Paraaortic lymph node (tissue), 1 donor: ENCODE results near the genes LYPD1, MGAT5 and CCNT2.

DNA sequence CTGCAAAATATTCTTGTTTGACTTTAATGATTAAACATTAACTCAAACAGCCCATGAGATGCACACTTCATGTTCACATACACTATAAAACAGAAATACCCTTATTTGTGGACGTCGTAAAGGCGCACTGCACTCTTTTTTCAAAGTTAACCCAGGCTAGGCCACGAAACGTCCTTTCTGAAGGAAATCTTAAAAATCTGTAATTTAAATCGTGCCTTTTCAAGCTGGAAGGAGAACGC, 789 bp downstream of the FAM168B start:
- PRO-cap: no peak

- PRO-cap: bidirectional peak, plus-strand start at chr2:131105819, minus-strand start at chr2:131105734; unidirectional peak, minus-strand start at chr2:131106351
These were observed 687 bp downstream of the PLEKHB2 start for GRCh38 chr2:131105540-131106505.

GRCh38 chr2:131363228-131363659, 724 bp downstream of the RAB6D start:
- PRO-cap: no peak

DNA sequence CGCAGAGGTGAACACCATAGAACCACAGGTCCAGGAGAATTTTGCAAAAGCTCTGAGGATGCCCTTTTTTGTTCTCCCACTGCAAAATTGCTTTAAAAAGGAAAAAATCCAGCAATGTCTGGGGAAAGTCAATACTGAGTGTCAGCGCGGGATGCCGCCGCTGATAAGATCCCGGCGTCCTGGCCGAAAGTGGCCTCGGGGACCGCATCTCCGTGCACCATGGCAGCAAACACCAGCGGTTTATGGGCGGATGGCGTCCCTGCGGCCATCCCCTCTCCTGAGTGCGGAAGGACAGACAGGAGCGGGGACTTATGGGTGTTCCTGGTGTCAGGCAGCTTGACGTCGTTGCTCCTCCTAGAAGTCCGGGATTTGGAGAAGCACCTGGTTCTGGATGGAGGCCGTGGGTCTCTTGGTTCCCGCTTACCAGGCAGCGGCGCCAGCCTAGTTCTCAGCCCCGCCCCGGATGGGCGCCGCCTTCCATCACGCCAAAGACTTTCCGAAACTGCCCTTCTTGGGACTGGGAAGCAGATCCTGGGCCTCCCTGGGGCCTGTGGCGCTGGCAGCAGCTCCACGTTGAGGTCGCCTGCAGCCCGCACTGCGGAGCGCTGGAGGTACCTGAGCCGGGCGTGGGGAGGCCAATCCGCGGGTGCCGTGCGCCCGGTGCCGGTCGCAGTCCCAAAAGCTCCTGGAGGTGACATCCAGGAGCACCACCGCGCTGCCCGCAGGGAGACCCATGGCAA, 119.0 kb downstream of the CCDC74A start:
- PRO-cap: bidirectional peak, plus-strand start at position 367 of the sequence, minus-strand start at position 283 of the sequence

GRCh38 chr2:132280755-132281224, 119.0 kb upstream of the ANKRD30BL start:
- PRO-cap: no peak

DNA sequence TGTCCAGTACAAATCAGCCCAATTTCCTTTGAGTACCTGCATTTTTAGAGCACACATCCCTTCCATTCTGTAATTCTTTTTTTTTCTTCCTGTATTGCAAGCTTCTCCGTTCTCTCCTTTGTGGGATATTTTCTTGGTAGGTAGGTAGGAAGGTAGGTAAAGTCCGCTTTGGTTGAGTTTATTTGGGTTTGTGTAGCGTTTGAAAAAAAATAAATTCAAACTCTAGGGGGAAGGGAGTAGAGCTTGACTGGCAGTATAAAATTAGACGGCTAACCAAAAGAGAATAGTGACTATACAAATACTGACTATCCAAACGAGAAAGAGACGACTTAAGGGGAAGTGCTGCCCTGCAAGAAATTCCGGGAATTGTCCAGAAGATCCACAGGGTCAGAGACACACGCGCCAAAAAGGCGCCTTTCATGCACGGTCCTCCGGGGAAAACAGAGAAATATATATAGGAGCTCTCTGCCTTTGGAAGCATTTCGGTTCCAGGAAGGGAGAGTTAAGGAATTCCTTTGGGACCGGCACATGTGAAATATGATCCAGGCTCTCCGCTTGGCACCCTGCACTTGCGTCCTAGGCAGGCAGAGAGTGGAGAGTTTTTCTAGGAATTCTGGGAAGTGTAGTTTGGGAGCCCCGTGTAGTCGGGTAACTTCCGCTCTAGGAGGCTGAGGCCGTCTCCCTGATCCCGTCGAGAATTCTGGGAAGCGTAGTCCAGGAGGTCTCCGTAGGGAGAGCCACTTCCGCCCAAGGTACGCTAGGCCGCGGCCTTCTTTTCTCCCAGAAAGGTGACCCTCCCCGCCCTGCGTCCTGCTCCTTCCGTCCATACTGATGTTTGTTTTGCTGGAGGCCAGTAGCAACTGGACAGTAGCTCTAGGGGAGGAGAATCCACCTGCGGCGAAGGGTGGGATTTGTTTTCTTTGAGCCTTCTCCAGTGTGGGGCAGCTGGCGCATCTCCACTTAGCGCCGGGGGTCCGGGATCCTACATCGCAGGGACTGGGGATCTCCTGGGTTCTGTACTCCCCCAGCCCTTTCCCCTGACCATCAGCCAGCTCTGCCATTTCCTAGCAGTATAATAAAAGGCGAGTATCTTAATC, 69.5 kb upstream of the GPR39 start:
- PRO-cap: no peak

DNA sequence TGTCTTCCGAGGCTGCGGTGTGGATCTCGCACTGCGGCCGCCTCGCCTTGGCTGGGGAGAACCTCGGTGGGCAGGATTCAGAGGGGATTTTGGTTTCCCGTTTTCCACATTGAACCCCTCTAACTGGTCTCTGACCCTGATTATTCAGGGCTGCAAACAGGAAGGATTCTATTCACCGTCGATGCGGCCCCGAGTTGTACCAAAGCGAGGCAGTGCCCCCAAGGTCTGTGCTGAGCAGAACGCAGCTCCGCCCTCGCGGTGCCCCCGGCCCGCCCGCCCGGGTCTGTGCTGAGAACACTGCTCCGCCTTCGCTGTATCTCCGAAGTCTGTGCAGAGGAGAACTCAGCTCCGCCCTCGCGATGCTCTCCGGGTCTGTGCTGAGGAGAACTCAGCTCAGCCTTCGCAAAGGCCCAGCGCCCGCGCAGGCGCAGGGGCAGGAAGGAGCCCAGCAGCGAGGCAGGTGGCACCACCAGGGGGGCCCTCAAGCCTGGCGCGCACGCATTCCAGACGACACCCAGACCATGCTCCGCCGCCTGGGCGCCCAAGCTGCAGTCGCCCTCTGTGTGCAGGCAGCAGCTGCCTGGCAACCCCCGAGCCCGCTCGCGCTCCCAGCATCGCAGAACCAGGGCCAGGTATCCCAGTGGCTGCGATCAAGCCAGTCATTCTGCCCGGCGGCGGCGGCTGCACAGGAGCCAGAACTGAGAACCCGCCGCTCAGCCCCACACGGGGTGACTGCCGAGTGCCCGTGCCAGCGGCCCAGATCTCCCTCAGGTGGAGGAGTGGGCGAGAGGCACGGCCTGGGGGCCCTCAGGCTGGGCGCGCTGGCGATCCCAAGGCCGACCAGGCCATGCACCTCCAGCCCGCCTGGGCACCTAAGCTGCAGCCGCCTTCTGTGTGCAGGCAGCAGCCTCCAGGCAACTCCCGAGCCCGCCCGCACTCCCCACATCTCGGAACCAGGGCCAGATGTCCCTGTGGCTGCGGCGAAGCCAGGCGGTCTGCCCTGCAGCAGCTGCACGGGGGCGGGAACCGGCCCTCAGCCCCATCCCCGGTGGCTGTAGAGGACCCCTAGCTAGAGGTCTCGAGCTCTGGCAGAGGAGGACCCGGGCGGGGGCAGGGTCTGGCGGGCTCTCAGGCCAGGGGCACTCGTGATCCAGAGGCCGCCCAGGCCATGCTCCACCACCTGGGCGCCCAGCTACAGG, 64.0 kb upstream of the GPR39 start:
- PRO-cap: no peak

- PRO-cap: no peak
These were observed 12.9 kb downstream of the GPR39 start for GRCh38 chr2:132429310-132430046.

GRCh38 chr2:132460269-132461018, 43.8 kb downstream of the GPR39 start:
- PRO-cap: no peak

- PRO-cap: no peak
These were observed 78.1 kb downstream of the GPR39 start for GRCh38 chr2:132494660-132495176.

DNA sequence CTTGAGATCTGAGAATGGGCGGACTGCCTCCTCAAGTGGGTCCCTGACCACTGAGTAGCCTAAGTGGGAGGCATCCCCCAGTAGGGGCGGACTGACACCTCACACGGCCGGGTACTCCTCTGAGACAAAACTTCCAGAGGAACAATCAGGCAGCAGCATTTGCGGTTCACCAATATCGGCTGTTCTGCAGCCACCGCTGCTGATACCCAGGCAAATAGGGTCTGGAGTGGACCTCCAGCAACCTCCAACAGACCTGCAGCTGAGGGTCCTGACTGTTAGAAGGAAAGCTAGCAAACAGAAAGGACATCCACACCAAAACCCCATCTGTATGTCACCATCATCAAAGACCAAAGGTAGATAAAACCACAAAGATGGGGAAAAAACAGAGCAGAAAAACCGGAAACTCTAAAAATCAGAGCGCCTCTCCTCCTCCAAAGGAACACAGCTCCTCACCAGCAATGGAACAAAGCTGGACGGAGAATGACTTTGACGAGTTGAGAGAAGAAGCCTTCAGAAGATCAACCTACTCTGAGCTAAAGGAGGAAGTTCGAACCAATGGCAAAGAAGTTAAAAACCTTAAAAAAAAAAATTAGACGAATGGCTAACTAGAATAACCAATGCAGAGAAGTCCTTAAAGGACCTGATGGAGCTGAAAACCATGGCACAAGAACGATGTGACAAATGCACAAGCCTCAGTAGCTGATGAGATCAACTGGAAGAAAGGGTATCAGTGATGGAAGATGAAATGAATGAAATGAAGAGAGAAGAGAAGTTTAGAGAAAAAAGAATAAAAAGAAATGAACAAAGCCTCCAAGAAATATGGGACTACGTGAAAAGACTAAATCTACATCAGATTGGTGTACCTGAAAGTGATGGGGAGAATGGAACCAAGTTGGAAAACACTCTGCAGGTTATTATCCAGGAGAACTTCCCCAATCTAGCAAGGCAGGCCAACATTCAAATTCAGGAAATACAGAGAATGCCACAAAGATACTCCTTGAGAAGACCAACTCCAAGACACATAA, 113.2 kb downstream of the GPR39 start:
- PRO-cap: no peak

GRCh38 chr2:132669805-132670521, at the start of gene LYPD1:
Gene LYPD1, minus strand, starts transcription at chr2:132670205.
- PRO-cap: bidirectional peak, plus-strand start at chr2:132670388, minus-strand start at chr2:132670209

DNA sequence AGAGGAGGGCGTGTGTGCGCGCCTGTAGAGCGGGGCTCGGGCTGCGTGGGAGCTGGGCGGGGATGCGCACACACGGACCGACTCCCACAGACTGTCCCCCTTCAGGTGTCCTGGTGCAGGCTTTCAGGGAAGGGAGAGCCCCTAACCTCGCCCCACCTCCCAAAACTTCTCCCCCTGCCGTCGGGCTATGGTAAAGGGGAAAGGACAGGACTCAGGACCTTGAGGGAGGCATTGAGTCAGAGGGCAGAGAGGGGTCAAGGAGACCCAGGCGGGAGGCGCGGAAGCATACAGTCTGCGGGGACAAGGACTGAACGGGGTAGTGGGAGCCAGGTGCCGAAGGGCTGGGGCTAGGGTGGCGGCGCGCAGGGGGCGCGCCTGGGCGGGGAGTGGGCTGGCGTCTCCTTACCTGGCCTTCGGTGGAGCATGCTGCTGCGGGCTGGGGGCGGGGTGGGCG, 302.1 kb downstream of the NCKAP5 start:
- PRO-cap: no peak

DNA sequence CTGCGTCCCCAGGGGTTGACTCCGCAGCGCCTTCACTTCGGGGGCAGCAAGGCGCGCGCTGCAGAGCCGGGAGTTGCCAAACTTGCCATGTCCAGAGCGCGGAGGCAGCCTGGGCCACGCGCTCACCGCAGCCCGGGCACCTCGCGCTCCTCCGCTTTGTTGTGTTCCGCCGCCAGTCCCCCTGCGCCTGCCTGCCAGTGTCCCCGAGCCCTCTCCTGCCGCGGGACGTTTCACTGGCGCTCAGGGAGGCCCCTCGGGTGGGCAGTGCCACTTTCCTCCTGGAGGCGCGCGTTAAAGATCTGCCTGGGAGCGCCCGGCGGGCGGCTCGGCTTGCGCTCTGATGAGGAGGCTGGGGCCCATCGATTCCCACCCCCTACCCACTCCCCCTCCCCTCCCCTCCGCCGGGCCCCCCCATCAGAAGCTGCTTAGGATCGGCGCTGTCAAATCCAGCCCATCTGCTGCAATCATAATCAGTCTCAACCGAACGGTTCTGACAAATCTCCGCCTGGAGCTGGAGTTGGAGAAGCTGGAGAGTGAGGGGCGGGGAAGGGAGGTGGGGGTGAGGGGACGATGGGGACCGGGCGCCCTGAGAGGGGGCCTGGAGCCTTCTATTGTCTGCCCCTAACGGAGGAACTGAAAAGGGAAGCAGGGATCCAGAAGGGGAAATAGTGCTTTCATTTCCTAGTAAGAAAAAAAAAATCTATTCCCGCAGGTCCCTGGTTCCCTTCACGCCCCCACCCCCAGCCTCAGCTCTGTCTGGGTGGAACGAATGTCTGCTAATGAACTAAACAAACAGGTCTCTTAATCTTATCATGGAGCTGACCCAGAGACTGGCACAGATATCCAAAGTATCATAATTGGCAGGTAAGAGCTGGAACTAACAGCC, 301.5 kb downstream of the NCKAP5 start:
- PRO-cap: no peak

- PRO-cap: unidirectional peak, plus-strand start at chr2:134253899; bidirectional peak, plus-strand start at chr2:134254004, minus-strand start at chr2:134253940; unidirectional peak, plus-strand start at chr2:134254297
These were observed at the start of gene MGAT5 for GRCh38 chr2:134253205-134254544. Gene MGAT5, plus strand, starts transcription at chr2:134254072.

GRCh38 chr2:134261380-134262408, 7.8 kb downstream of the MGAT5 start:
- PRO-cap: no peak

DNA sequence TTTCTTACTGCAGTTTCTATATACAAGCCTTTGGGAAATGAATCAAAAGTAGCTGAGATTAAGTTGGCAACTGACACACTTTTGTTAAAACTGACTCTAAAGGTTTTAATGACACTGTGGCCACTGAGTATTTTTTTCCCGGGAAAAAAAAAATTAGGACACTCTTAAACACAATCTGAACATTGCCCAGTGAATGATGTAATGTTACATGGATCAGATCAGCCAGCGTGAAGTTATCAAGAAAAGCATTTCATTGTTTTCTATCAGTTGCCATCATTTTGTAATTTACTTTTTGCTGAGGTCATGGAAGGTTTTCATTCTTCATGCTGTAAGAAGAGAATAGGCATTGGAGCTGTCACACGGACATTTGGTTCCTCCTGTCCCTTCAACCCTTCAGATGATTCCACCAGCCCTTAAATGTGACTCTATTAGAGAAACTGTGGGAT, 164.1 kb downstream of the MGAT5 start:
- PRO-cap: no peak

GRCh38 chr2:134918091-134918928, at the start of gene CCNT2:
Gene CCNT2, plus strand, starts transcription at chr2:134918822.
- PRO-cap: bidirectional peak, plus-strand start at chr2:134918235, minus-strand start at chr2:134918211; bidirectional peak, plus-strand start at chr2:134918852, minus-strand start at chr2:134918448

DNA sequence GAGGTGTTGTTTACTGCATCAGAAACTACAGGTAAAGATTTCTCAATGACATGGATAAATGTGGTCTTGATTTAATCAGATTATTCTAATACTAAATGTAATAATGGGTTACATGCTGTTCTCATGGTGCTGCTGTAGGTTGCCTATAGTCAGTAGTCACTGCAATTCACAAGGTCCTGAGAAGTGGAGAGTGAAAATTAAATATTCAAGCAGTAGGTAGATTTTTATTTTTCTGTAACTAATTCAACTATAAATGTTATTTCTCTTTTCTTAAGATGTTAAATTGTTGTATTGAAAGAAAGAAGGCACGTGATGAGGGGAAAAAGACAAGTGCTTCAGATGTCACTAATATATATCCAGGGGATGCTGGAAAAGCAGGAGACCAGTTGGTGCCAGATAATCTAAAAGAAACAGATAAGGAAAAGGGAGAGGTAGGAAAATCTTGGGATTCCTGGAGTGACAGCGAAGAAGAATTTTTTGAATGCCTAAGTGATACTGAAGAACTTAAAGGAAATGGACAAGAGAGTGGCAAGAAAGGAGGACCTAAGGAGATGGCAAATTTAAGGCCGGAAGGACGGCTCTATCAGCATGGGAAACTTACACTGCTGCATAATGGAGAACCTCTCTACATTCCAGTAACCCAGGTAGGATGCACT, 83.3 kb downstream of the RAB3GAP1 start:
- PRO-cap: no peak

GRCh38 chr2:135742434-135742740, 732 bp downstream of the UBXN4 start:
- PRO-cap: unidirectional peak, minus-strand start at chr2:135742644